Smooth muscle cell (in vitro differentiated cells): ENCODE results near the genes EPPIN, ZSWIM3, PLTP and NCOA5.

DNA sequence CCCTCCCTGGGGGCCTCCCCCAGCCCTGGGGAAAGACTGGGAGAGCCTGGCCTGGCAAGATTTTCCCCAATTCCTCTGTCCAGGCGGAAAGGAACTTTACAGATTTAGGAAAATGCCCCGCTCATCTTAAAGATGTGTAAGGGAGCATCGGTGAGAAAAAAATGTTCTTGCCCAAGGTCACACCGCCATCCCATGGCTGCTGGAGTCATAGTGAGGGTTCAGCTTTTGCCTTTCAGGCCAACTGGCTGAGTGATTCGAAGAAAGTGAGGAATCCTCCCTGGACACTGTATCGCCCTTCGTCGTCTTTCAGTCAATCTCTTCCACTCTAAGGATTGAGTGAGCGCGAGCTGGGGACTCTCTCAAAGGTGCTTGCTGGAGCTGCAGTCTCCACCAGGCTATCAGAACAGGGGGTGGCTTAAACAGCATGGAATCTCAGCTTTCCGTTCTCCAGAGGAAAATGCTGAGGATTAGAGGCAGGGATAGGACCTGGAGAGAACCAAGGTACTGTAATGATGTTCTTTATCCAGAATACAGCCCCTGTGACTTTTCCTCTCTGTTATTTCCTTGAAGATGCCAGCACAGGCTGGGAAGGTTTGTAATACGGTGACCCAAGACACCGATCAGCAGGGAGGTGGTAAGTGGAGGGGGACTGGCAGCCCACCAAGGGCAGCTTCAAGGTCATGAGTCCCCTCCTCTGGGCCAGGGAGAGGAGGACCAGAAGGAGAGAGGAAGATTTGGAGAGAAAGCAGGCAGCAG lies 1.5 kb downstream of the WFDC2 start:
- RAMPAGE, long total RNA: no peak

- RAMPAGE, long total RNA: no peak
These were observed at the start of gene EPPIN for GRCh38 chr20:45547243-45547597. EPPIN (minus strand) TSS chr20:45547401.

DNA sequence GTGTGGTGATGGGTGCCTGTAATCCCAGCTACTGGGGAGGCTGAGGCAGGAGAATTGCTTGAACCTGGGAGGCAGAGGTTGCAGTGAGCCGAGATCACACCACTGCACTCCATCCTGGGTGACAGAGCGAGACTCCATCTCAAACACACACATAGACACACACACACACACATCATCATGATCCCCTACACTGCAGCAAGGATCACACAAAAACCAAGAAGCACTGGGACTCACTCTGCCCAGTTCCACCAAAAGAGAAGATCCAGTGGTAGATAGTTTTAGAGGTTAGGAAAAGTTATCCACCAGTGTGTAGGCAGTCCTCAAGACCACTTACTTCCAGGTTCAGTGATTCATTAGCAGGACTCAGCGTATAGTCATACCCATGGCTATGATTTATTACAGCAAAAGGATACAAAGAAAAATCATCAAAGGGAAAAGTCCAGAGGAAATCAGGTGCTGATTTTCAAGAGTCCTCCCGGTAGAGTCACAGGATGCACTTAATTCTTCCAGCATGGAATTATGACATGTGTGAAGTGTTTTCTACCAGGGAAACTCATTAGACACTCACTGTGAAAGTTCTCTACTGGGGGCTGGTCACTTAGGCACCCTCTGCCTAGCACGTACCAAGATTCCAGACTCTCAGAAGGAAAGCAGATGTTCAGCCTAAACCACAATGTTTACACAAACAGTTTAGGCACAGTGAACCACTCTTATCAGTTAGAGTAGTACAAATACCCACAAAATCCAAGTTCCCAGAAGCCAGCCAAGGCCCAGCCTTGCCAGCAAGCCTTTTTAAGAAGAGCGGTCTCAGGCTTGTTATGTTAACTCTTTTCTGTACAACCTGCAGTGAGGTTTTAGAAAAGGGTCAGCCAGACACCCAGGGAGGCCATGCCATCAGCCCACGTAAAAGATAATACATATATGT lies 10.3 kb downstream of the WFDC3 start:
- RAMPAGE, long total RNA: no peak

DNA sequence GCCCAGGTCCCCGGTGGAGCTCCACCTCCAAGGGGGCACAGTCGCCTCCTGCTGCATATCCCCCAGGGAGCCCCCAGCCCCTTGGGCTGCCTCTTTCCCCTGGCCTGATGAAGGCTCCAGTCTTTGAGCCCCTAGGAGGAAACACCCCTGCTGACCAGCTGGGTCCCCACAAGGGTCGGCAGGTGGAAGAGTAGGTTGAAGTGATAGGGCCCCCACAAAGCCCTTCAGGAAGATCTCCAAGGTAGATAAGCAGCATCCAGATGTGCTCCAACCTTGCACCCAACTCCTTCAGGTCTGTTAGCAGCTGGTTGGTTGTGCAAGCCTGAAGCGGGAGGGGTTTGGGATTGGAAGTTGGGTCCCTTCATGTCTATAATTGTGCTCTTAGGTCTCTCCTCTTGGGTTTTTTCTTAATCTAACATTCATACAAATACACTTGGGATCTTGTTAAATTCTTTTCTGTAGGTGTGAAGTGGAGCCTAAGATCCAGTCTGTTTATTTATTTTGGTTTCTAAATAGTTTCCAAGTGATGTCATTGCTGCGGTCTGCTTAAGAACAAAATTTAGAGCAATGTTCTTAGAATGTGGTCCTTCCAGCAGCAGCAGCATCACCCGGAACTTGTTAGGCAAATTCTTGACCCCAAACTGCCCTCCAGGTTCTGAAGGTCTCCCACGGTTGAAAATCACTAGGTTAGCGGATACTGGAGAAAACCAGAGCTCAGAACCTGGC lies 5.1 kb downstream of the UBE2C start:
- RAMPAGE, long total RNA: no peak

- RAMPAGE, long total RNA: no peak
These were observed 5.0 kb downstream of the TNNC2 start for GRCh38 chr20:45822066-45822564.

- RAMPAGE, long total RNA: no peak
These were observed 1.4 kb upstream of the TNNC2 start for GRCh38 chr20:45828551-45828937.

GRCh38 chr20:45857241-45858233 lies at the start of gene ZSWIM3:
ZSWIM3 (plus strand) TSS chr20:45857614.
- RAMPAGE, long total RNA: start-site peak on the minus strand at chr20:45857359-45857402, 325 and 310 reads in 2 replicates

DNA sequence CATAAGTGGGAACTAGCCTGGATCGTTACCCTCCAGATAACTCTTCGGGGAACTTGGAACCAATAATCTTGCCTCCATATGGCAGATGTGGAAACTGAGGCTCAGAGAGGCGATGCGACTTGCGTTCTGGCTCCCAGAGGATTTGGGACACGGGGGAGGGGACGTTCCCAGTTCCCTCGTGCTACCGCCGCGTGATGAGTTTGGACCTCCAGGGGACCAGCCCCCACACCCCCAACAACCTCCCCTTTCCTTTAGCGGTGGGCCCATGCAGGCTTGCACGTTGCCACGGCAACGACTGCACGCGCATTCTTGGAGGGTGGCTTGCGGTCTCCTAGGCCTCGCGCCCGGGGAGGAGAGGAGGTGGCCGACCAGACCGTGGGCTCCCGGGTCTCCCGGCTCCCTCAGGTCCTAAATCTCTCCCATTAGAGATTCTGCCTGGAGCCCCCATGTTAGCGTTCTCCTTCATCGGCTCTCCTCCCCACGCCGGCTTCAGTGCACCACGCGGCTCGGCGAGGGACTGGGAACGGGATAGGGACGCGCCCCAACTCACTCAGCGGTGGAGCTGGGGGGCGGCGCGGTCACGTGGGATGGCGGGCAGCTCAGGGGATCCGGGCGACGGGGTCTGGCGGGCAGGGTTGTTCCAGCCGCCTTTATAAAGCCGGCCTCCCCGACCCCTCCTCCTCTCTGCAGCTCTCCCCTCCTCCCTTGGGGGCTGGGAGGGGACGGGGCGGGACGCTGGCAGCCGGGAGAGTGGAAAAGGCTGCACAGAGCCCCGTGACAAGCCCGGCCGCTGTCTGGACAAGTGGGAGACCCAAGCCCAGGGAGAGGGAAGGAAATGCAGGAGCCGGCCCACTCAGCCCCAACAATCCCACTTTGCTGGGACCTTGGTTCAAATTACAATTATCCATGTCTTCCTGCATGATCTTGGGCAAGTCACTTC lies at the start of gene PLTP:
Gene PLTP (minus strand): TSS at position 627 of the 940 bp plus-strand sequence.
- RAMPAGE, long total RNA: start-site peak on the minus strand centred at position 628 of the sequence, 8 bp wide, 383 and 283 reads in 2 replicates

- RAMPAGE, long total RNA: no peak
These were observed 12.9 kb downstream of the ZNF335 start for GRCh38 chr20:45958997-45959525.

DNA sequence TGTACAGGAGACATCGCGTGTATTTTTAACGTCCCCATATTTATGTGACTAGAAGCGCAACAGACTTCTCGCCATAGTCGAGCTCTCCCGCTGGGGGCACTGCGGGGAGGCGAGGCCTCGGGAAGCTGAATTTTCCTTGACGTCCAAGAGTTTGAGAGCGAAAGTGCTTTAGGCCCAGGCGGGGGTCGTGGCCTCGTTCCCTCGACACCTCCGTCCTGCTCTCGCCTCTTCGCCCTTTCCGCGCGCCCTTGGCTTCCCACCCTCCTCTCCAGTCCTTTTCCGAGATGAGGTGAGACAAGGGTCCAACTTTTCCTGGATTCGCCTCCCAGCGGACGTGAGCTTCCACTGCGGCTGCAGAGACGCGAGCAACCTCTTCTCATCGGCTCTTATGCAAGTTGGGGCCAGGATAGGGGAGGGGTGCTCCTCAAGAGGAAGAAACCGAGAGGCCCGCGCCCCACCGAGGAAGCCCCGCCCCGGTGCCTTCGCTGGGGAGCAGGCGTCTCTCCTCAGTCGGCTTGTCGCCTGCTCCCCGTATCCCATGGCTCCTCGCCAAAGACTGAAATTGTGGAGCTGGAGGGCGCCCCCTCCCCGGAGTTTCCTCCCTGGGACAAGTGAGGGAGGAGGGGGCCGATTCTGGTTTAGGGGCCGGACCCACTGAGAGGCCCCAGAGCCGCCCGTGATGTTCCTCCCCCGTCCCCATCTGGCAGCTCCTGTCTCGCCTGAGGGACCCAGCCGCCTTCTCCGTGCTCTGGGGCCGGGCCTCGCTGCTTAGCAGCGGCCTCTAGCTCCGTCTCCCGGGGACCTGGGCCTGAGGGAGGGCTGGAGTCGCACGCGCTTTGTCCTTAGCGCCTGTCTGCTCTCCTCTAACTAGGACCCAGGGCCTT lies 29.4 kb downstream of the SLC12A5 start:
- RAMPAGE, long total RNA: no peak

- RAMPAGE, long total RNA: no peak
These were observed at the start of gene NCOA5 for GRCh38 chr20:46089772-46090413. NCOA5 (minus strand) TSS chr20:46089962.

GRCh38 chr20:46118917-46119714 lies 1.0 kb downstream of the CD40 start:
- RAMPAGE, long total RNA: no peak

DNA sequence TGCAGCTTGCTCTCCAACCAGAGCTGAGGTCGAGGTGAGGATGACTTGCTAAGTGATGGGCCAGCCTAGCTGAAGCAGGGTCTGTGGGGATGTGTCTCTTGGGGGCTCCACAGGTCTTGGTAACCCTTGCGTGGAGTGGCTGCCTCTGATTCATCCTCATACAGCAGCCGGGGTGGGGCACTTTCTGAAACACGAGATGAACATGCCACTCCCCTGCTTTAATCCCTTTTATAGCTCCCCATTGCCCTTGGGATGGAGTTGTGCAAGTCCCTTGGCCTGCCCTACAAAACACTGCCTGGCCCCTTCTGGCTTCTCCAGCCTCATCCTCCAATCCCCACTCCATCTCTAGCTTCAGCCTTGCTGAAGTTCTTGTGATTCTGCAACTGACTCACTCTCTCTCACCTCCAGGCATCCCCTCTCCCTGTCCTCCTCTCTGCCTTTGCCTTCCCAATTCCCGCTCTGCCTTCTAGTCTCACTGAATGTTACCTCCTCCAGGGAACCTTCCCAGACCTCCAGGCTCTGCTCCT lies 94.0 kb downstream of the CDH22 start:
- RAMPAGE, long total RNA: no peak

DNA sequence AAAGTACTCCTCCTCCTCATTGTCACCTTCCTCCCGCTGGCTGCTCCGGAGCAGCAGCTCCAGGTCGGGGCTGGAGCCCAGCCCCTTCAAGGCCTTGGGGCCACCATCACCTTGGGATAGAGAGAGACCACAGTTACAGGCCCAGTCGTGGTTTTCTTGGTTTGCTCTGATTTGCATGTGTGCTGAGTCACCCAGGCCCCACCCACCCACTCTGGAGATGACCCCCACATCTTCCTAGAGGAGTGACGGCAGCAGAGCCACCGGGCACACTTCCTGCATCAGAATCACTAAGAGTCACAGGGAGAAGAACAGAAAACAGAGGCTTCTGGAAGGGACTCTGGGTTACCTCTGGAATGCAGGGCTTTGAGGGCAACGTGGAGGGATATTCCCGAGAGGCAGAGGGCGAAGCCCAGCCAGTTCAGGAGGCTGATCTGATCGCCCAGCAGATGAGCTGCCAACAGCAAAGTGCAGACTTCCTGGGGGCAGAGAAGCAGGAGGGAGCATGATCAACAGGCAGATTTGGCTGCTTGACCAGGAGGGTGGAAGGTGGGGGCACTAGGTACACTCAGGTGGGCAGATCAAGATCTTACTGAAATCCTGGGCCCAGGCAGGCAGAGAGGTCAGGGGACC lies 13.7 kb downstream of the SLC35C2 start:
- RAMPAGE, long total RNA: no peak

- RAMPAGE, long total RNA: no peak
These were observed 8.6 kb downstream of the SLC13A3 start for GRCh38 chr20:46642595-46643093.

- RAMPAGE, long total RNA: no peak
These were observed 30.0 kb downstream of the SLC2A10 start for GRCh38 chr20:46739449-46739825.

- RAMPAGE, long total RNA: no peak
These were observed 1.1 kb downstream of the EYA2 start for GRCh38 chr20:46895515-46896322.

DNA sequence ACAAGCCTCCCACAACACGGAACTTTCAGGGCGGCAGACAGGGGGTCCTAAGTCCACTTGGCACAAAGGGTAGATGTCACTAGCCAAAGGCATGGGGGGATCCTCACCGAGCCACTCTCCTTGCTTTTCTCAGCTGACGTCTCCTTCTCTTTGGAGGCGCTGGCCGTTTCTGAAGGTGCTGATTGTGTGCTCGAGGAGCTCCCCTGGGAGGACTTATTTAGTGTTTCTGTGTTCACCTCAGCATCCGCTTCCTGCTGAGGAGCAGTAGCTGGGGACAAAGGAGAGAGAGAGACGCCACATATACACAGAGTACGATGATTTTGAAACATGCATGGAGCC lies 135.3 kb downstream of the ZMYND8 start:
- RAMPAGE, long total RNA: no peak

DNA sequence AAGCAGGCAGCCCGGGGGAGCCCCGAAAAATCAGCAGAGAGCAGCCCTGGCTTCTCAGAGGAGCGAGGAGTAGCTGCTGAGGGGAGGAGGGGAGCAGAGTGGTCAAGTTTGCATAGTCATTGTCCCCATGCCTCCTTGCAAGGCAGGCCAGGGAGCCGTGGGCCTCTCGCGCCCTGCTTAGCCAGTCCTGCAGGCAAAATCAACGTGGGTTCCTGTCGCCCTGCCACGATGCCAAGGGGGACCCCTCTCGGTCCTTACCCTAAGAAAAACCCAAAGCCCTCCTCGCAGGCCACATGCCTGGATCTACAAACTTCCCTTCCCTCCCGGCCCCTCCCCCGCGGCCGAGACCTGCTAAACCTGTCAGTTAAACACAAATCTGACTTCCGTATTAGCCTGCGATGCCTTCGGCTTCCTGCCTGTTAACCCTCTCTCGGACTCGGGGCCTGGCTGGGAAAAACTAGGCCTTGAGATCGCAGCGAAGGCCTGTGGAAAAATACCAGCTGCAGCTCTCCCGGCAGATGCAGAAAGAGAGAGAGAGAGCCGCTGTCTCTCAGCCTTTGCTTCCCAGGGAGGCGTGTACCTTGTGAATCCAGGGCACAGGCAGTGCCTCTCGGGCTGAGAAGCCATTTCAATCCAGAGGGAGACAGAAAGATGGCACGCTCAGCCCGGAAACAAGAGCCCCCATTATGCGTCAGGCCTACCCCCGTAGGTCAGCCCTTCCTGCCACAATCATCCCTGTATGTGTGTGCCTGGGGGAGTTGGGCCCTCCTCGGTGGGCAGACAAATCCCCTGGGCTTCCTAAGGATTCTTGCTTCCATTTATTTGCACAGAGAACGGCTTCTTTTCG lies 997 bp upstream of the ZMYND8 start:
- RAMPAGE, long total RNA: start-site peak on the minus strand centred at position 556 of the sequence, 214 bp wide, 25 and 12 reads in 2 replicates

DNA sequence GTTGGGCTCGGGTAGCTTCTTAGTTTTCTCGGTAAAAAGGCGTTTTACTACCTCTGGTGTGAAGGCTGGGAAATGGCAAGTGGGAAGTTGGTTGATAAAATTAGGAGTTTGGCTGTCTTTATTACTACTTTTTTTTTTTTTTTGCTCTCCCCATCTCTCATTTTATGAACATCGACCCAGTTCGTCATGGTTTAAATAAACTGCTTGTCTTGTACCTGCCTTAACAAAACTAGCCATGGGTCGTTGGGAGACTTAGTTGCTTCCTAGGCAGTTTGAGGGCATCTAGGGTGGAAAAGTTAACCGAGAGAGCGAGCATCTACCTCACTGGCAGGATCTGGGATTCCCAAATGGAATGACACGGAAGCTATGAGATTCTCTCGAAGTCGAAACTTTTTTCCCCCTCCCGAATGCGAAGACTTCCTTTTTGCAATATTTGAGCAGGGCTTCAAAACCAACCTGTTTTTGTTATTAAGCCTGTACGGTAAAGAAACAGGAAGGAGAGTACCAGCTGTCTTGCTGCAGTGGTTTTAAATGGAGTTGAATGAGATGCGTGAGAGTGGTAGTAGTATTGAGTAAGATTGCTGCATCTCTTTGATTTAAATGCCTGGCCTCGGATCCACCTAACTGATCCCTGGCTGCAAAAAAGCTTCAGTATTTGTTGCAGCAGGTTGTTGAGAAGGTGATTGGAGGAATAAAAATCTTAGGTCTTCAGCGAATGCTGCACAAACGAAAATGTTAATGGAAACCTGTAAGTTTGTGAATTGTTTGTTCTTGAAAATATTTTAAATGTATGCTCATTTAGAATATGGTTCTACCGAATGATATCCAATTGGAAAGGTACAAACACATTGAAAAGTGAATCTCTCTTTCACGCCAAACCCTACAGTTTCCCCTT lies 1.1 kb downstream of the NCOA3 start:
- RAMPAGE, long total RNA: no peak